Subcutaneous adipose tissue (tissue), 3 donors: Measurements from ENCODE around the genes ARHGEF26 and DHX36.

GRCh38 chr3:152356236-152356756 lies 87.6 kb downstream of the MBNL1 start:
- PRO-cap, result no peak
- RAMPAGE, long total RNA, 3 experiments, result no peak in any of the 3 experiments

DNA sequence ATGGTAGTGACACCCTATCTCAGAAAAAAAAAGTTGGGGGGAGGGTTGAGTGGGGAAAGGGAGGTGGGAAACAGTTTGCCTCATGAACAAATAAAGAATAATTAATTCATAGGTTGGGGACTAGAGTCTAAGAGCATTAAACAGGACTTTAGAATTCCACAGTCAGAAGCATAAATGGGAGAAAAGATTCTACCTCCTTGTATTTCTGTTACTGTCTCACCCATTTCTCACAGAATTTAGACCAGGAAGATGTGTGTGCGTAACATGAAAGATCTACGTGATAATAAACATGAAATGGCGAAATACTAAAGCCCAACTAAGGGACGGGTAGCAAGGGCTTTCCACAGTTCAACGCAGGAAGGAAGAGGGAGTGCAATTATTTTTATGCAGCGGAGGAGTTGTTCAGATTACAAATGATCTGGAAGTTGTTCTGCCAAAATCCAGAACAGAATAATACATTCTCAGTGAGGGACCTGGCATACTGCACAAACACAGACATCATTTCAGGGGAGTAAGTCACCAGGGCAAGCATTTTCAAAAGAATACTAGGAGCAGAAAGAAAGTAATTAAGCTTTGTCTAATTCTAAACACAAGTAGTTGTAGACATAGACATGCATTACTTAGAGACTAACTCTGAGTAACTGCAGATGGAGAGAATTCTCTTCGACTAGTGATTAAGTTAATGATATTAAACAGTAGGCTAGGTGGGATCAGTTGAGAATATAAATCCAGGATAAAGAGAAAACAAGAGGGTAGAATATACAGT lies 133.7 kb upstream of the RAP2B start:
- PRO-cap, result bidirectional peak, plus-strand start at position 346 of the sequence, minus-strand start at position 238 of the sequence
- RAMPAGE, long total RNA, 3 experiments, result no peak in any of the 3 experiments

- PRO-cap, result no peak
- RAMPAGE, long total RNA, 3 experiments, result no peak in any of the 3 experiments
Measured at GRCh38 chr3:153052002-153052605, 109.9 kb upstream of the RAP2B start.

- PRO-cap, result no peak
- RAMPAGE, long total RNA, 3 experiments, result no peak in any of the 3 experiments
Measured at GRCh38 chr3:153163986-153164176, 1.9 kb downstream of the RAP2B start.

DNA sequence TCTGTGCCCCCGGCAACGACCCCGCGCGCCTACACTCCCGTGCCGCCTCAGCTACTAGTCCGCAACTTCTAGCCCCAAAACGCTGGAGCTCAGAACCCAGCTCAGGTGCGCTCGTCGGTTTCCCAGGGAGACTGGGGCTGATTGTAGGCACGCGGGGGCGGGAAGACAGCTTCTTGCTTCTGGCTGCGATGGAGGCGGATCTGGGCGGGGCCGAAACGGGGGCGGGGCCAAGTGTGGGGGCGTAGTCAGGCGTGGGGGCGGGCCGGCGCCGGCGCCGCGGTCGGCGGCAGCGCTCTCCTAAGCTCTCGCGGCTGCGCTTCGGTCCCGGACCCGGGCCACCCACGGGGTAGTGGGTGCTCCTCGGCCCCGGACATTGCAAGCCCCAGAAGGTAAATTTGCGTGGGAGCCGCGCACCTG lies at the start of gene ARHGEF26:
ARHGEF26 (plus strand) TSS at position 260 of the 417 bp plus-strand sequence.
- PRO-cap, result bidirectional peak, plus-strand start at position 308 of the sequence, minus-strand start at position 139 of the sequence
- RAMPAGE, long total RNA, 3 experiments, result start-site peak on the plus strand in 2 of 3 experiments, centred at positions 275 to 296 of the sequence, 72 to 136 reads per replicate

GRCh38 chr3:154125190-154125659 lies 4.0 kb downstream of the ARHGEF26 start:
- PRO-cap, result no peak
- RAMPAGE, long total RNA, 3 experiments, result no peak in any of the 3 experiments

DNA sequence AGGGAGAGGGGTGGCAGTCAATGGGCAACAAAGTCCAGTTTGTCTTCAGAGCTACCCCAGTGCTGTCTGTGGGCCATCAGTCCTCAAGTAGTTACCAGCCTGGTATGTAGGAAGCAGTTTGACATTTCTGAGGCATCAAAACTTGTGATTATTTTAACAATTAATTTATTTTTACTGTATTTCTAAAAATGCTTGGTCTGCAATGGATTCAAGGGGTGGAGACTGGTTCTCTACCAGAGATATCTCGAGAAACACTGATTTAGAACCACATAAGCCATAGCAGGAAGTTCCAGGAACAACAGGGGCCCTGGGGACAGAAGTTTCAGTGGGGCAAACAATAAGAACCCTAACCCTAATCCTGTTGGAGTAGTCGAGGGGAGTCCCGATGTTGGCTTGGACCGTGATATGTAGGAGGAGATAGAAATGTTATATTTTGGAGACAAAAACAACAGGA lies 77.9 kb downstream of the DHX36 start:
- PRO-cap, result no peak
- RAMPAGE, long total RNA, 3 experiments, result no peak in any of the 3 experiments

- PRO-cap, result bidirectional peak, plus-strand start at chr3:154324575, minus-strand start at chr3:154324461
- RAMPAGE, long total RNA, 3 experiments, result start-site peak on the minus strand in 3 of 3 experiments, at chr3:154324329-154324487 at its widest, 27 to 521 reads per replicate
Measured at GRCh38 chr3:154323573-154324940, at the start of gene DHX36. Gene DHX36 (minus strand): TSS chr3:154324487.

DNA sequence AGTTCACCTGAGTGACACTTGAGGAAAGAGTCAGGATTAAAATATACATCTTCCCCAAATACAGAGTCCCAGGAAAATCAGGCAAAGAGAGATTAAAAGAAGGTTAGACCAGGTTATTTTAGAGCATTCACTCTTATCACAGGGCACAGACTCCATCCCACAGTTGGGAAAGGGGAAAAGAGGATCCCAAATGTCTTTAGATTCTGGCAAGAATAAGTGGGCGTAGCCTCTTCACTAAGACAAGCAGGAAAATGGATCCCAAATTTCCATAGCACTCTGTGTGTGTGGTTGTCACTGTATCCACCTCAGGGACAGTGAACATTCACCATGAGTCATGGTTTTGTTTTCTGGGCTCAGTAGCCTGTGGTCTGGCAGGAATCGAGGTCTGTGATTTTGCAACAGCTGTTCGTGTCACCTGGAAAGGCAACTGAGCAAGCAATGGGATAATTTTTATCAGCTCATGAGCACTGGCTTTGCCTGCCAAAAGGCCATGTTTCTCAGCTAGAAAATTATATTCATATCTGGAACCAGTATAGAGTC lies 61.0 kb downstream of the STRIT1 start:
- PRO-cap, result no peak
- RAMPAGE, long total RNA, 3 experiments, result no peak in any of the 3 experiments

- PRO-cap, result no peak
- RAMPAGE, long total RNA, 3 experiments, result no peak in any of the 3 experiments
Measured at GRCh38 chr3:155334687-155335192, 41.3 kb upstream of the STRIT1 start.

GRCh38 chr3:155354704-155355031 lies 61.2 kb upstream of the STRIT1 start:
- PRO-cap, result no peak
- RAMPAGE, long total RNA, 3 experiments, result no peak in any of the 3 experiments

GRCh38 chr3:155737656-155738271 lies 7.1 kb downstream of the PLCH1 start:
- PRO-cap, result no peak
- RAMPAGE, long total RNA, 3 experiments, result no peak in any of the 3 experiments

- PRO-cap, result no peak
- RAMPAGE, long total RNA, 3 experiments, result no peak in any of the 3 experiments
Measured at GRCh38 chr3:156483424-156483846, 71.5 kb downstream of the SSR3 start.

DNA sequence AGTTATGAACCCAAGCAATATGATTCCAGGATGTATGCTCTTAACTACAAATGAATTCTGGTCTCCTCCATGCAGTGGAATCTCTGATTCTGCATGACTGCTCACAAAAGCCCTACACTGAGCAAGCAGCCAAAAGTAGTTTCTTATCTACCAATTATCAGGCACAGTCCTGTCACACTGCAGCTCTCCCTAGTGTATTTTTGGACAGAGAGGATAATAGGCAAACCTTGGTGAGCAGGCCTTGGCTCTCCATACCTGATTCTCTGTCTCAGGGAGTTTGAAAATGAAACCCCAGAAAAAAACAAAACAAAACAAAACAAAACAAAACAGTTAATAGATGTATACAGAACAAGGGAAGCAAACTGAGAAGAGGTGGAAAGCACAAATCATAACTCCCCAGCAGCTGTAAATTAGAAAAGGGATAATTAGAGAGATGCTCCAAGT lies 3.5 kb upstream of the SSR3 start:
- PRO-cap, result no peak
- RAMPAGE, long total RNA, 3 experiments, result no peak in any of the 3 experiments

DNA sequence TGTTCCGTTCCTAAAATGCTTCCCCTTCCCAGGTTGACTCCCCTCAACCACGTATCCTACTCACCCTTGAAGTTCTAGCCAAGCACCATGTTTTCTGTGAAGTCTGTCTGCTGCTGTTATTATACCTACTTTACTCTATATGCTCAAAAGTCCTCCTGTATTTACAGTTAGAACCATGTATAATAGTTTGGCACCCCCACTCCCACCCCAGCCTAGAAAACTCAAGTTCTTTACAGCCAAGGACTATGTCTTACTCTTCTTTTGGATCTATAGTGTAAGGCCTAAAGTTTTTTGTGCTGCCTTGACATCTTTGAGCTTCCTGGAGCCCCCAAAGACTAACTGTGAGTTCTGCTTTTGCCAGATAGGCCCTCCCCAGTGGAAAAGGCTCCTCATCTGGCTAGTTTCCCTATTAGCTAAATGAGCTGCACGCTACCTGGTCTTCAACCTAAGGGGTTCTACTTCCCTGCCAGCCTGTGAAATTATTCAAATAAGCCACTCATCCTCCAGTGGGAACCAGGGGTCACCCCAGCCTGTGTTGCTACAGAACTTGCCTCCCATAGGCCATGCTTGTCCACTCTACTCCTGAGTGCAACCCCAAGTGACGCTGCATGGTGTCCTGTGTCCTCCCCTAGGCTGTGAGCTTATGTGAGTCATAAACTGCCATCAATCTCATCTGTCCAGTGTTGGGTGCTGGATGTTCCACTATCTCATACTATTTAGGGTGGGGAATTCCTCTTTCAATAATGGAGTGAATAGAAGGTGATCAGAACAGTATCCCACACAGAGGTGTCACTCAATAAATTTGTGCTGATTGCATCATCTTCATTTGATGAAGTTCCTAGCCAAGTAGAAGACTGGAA lies 49.6 kb upstream of the SSR3 start:
- PRO-cap, result no peak
- RAMPAGE, long total RNA, 3 experiments, result no peak in any of the 3 experiments

DNA sequence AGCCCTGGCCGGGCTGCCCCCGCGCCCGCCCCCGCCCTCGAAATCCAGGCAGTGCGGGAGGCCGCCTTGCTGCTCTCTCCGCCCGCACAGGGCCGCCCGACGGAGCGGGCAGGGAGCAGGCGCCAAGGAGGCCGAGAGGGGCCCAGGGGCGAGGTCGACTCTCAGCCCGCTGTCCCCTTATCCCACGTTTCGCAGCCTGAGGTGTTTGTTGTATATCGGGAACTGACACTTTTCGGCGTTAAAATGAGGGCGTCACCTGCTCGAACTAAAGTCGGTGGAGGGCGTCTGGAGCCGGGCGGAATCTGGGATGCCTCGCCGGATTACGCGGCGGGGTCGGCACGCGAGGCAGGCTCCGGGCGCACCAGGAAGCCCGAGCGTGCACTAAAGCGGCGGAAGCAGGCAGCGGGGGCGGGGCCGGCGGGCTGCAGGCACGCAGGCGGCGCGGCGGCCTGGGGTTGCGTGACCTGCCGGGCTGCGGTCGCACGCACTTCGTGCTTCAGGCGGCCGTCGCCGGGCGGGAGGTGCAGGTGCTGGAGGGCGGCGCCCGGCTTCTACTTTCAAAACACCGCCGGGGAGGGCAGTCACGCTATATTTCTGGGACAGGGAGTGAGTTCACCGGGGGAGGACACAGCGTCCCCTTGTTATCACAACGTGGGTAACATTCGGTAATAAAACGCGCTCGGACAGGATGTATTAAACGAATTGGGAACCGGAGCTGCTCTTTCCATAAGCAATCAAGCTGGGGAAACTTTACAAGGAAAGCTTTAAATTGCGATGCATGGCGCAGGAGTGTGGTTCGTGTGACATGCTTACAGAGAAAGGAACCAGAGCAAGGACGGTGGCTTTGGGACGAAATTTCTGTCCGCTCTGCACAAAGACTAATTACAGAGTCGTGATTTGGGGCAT lies 9.3 kb upstream of the LEKR1 start:
- PRO-cap, result bidirectional peak, plus-strand start at position 455 of the sequence, minus-strand start at position 354 of the sequence
- RAMPAGE, long total RNA, 3 experiments, result start-site peak on the minus strand in 2 of 3 experiments, centred at positions 363 to 374 of the sequence, 15 to 38 reads per replicate

- PRO-cap, result no peak
- RAMPAGE, long total RNA, 3 experiments, result no peak in any of the 3 experiments
Measured at GRCh38 chr3:157045281-157045948, 114.5 kb downstream of the CCNL1 start.

GRCh38 chr3:157086345-157086976 lies 73.5 kb downstream of the CCNL1 start:
- PRO-cap, result no peak
- RAMPAGE, long total RNA, 3 experiments, result no peak in any of the 3 experiments

DNA sequence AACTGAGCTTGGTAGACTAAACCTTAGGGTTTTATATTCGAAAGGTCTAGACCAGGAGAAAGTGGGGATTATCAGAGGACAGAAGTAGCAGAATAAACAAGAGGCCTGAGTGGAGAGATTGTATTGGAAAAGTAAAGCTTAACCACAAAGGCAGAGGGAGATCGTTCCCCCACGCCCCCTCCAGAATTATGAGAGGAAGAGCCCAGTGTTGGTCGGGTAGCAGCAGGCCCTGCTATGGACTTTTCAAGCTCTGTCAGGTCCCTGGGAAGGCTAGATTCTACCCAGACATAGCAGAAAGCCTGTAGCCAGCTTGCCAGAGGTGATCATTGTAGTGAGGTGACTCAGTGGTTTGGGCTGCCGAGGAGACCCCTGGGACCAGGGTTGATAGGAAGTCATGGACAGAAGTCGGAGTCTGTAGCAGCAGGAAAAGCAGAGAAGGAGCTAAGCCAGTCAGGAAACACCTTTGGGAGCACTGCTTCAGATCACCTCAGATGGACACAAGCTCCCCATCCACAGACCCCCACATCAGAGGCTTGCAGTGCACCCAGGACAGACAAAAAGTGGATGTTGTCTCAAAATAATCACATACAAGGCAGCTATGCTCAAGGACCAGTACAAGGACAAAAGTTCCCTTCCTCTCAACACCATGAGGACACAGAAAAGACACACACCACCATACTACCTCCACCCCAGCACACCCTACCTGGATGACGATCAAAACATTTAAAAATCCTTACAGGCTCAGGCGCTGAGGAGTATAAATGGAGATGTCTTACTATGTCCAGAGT lies 67.7 kb downstream of the CCNL1 start:
- PRO-cap, result no peak
- RAMPAGE, long total RNA, 3 experiments, result no peak in any of the 3 experiments

DNA sequence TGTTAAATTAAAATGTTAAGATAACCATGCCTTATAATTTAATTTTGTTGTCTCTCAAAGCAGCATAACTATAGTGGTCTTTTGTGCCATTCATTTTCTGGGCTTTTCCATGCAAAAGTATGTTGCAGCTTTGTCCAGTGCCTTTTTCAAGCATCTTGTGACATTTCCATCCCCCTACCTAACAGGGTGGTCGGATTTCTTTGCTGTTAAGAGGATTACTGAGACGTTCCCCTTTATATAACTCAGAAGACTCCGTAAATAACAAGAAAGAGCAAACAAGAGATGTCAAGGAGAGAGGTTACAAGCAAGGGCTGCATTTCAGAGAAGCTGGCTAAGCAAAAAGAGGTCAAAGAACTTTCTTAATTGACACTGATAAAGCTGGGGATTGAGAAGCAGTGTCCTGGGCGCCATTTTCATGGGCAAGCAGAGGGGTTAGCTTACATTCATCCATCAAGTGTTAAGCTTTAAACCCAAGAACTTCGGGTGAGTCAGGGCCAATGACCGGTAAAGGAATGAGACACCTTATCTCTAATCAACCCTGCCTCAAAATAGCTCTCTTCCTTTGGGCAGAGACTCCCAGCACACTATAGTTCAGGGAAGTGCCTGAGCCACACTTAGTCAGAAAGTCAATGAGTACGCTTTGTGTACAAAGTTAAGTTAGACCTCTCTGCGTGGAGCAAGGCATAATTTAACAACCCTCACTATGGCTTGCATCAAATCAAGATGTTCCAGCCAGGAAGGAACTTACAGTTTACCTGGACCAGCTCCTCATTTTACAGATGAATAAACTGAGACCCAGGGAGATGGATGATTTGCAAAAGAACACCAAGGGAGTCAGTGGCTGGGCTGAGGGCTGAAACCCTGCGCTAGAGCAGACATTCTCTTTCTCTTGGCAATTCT lies 44.8 kb downstream of the CCNL1 start:
- PRO-cap, result no peak
- RAMPAGE, long total RNA, 3 experiments, result no peak in any of the 3 experiments